Natural killer cell (primary cell): ENCODE results near the gene ARRDC1.

- PRO-cap, result no peak
Measured at GRCh38 chr9:137531012-137531719, 19.0 kb downstream of the PNPLA7 start.

DNA sequence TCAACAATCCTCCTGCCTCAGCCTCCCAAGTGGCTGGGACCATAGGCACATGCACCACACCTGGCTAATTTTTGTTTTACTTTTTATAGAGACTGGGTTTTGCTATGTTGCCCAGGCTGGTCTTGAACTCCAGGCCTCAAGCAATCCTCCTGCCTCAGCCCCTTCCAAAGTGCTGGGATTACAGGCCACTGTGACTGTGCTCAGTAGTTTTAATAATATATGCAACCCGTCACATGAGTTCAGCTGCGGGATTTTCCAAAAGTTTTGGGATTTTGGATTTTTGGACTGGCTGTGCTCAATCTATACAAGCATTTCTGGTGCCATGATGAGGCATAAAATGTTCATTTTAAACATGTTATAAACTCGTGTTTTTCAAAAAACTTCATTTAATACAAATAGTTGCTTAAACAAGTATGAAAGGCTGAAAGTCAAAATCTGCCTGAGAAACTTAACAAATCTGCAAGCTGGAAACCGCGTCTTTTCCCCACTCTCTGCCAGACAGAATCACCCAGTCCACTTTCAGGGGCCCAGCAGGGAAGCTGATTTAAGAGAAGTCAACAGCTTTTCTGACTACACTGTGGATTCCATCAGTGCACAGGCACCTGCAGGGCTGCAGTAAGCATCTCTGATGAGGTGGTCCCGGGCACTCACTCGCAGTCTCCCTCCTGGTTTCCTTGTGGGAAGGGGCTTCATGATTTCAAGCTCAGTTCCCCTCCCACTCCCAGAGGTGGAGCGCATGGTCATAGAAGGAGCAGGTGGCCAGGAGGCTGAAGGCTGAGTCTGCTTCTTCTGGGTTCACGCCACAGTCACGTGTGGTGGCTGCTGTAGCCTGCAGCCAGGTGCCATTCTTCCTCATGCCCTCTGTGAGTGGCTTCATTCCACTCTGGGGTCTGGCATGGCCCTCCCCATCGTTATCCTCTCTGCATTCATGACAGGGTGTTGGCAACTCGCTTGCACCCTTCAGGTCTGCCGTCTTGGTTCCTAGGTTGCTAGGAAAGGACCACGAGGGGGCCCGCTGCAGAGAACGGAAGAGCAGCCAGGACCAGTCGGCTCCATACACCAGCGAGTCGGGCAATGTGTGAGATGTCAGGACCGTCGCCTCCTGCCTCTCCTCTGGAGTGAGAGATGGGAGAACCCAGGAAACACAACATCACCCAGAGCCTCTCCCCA lies 3.2 kb downstream of the MRPL41 start:
- PRO-cap, result no peak

GRCh38 chr9:137586518-137586976 lies 3.8 kb downstream of the ZMYND19 start:
- PRO-cap, result no peak

GRCh38 chr9:137605600-137606274 lies at the start of gene ARRDC1:
ARRDC1 (plus strand) TSS chr9:137605686.
- PRO-cap, result unidirectional peak, plus-strand start at chr9:137605657; unidirectional peak, plus-strand start at chr9:137605736

DNA sequence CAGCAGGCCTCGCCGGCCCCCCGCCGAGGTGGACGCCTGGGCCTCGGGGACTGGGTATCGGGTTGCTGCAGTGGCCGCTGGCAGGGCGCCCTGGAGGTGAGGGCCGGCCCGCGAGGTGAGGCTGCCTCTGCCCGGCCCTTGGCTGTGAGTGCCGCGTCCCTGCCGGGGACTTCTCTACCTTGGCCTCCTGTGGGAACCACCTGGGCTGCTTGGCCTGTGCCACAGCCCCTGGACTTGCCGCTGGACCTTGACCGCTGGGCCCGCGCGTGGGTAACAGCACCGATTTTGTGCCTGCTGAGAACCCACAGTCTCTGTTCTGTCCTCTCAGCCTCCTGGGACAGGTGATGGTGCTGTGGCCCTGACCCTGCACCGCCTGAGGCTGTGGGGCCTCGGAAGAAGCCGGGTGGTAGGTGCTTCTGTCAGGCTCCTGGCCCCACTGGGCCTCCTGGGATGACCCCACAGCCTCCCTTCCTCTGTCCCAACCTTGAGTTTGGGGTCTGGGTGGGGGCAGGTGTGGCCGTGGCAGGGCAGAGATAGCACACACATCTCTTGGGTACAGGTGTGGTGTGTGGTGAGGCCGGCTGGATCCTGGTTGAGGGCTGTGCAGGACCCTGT lies 896 bp downstream of the ARRDC1 start:
- PRO-cap, result no peak

- PRO-cap, result no peak
Measured at GRCh38 chr9:137611681-137612935, 6.6 kb downstream of the ARRDC1 start.

DNA sequence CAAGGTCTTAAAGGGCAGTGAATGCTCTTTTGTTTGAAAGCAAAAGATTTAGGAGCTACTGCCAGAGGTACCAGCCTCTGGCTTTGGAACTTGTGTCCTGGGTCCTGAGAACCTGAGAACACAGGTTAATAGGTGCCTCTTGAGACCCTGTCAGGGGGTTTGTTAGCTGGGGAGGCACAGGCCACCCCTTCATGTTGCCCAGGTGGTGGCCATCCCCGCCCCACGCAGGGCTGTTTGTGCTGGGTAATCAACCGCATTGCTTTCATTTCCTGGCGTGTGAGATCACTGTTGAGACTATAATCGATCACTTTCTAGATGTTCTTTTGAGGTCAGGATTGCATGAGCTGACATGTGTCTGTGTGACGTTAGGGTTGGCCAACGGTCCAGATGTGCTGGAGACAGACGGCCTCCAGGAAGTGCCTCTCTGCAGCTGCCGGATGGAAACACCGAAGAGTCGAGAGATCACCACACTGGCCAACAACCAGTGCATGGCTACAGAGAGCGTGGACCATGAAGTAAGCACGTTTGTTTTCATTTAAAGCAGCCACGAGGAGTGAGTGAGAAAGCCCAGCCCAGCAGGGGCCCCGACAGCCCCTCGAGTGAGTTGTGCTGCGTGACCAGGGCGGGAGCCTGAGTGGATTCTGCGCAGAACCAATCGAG lies 115.1 kb upstream of the CACNA1B start:
- PRO-cap, result no peak